ENCODE measurements around a stretch of chr2.

GRCh38 chr2:28639830-28640309 is 111.8 kb upstream of the PPP1CB start:
- PRO-cap = no peak
- RAMPAGE, long total RNA = no peak

- PRO-cap = unidirectional peak, plus-strand start at chr2:28750523; unidirectional peak, minus-strand start at chr2:28750890
- RAMPAGE, long total RNA = no peak
Observed at GRCh38 chr2:28750455-28751372, 916 bp upstream of the PPP1CB start.

DNA sequence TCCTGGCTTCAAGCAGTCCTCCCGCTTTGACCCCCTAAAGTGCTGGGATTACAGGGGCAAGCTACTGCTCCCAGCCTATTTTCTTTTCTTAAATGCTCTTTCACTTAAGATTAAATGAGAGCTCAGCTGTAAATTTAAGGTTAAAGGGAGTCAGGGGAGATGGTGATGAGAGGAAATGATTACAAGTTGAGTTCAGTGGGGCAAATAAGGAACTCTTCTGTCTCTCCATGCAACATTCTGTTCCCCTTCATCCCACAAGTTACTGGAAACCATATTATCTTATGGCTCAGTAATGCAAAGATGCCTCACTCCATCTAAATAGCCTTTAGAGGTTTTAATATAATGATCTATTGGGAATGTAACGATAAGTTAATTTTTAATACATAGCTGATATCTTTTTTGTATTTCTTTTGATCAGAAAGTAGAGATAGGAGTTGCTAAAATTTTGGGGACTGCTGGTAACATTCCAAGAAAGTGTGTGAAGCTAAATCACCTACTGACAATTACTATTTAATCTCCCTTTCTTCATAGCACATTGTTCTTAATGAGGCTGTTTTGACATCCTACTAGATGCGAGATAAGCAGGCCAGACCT is 24.1 kb downstream of the PPP1CB start:
- PRO-cap = no peak
- RAMPAGE, long total RNA = no peak

- PRO-cap = no peak
- RAMPAGE, long total RNA = no peak
Observed at GRCh38 chr2:28956295-28956833, 24.7 kb upstream of the TOGARAM2 start.

DNA sequence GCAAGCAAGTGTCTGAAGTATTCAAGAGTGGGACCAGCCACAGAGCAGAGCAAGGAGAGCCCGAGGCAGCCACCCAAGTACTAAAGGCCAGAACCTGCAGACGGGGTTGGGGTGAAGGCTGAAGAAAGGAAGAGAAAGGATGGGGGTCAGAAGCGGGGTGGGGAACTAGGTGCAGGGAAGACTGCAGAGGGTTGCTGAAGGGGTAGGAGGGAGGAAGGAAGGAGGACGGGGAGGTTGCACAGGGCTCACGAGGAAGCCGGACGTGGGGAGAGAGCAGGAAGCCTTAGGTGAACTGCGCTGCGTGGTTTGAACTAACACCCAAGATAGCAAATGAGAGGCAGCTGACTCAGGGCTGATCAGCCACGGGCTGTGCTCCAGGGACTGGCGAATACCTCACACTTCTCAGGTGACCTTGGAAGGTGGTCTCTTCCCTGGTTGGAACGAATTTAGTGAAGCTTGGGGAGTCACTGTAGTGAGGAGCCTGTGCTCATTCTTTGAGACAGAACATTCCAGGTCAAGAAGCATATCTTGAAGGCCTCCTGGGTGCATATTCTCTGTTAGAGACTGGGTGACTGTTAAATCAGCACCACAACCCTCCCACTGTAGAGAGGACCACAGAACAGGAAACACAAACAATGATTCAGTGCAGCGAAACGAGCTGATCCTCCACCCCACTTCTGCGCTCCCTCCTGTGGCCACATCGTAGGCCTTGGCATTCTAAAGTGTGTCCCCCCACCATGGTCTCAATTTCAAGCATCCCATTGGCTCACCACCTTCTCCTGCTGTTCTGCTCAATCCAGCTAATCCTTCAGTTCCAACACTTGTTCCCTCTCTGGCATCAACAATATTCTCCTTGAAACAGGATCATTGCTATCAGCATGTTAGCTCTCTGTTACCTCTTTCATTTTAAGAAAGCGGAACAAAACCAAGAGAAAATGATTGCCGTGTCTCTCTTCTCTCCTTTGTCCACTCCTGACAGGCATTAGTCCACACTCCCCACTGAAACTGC is 33.8 kb downstream of the TOGARAM2 start:
- PRO-cap = no peak
- RAMPAGE, long total RNA = no peak

GRCh38 chr2:29318204-29318439 is 202.9 kb downstream of the CLIP4 start:
- PRO-cap = no peak
- RAMPAGE, long total RNA = no peak

- PRO-cap = no peak
- RAMPAGE, long total RNA = no peak
Observed at GRCh38 chr2:30202079-30202574, 29.2 kb upstream of the LBH start.

- PRO-cap = bidirectional peak, plus-strand start at chr2:30232180, minus-strand start at chr2:30231994; bidirectional peak, plus-strand start at chr2:30232406, minus-strand start at chr2:30232316
- RAMPAGE, long total RNA = start-site peak on the plus strand at chr2:30232364-30232434, 13 reads
Observed at GRCh38 chr2:30231612-30232650, 597 bp downstream of the LBH start.

GRCh38 chr2:30348049-30348701 is 98.9 kb upstream of the LCLAT1 start:
- PRO-cap = no peak
- RAMPAGE, long total RNA = no peak

- PRO-cap = no peak
- RAMPAGE, long total RNA = no peak
Observed at GRCh38 chr2:30417157-30417855, 29.7 kb upstream of the LCLAT1 start.

DNA sequence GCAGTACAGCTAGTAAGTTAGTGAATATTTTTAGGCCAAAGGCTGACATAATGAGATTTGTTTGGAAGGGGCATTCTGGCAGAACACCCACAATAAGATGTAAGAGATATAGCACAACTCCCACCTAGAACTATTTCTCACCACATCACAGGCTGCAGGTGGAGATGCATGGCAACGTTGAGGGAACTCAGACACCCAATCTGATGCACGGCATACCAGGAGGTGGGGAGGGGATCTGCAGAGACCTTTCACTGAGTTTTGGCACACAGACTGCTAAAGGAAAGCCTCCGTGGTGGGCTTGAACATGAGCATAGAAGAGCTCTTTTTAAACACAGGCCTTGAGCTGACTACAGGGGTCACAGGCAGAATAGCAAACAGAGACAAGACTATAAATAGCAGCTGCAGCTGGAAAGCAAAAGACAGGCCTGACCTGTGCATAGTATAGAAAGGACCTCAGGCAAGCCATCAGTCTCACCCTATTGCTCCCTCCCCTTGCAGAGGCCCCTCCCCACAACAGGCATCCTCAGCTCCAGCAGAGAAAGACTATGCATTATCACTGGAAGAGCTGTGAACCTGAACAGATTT is 25.5 kb upstream of the LCLAT1 start:
- PRO-cap = no peak
- RAMPAGE, long total RNA = no peak

DNA sequence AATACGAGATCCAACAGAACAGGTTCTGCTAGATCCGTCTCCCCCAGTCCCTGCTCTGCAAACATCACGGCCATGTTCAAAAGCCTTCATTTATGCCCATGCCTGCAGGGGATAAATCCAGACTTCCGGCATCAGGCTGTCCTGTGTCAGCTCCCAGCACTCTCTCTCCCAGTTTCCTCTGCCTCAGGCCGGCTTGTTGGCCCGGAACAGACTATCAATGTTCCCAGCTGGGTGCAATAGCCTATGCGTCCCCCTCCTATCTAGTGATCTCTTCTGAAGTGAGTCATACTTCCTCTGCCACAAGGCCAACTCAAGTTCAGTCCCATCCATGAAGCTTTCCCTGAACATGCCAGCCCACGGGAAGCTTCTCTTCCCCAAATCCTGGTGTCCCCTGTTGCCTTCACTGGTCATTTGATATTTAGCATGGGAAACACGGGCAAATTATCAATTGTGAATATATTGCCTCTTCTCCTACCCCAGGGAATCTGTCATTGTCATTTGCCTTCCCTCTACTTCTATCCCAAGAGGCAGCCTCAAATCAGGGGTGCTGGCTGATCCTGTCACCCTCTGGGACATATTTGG is 51.1 kb downstream of the CAPN13 start:
- PRO-cap = no peak
- RAMPAGE, long total RNA = no peak

DNA sequence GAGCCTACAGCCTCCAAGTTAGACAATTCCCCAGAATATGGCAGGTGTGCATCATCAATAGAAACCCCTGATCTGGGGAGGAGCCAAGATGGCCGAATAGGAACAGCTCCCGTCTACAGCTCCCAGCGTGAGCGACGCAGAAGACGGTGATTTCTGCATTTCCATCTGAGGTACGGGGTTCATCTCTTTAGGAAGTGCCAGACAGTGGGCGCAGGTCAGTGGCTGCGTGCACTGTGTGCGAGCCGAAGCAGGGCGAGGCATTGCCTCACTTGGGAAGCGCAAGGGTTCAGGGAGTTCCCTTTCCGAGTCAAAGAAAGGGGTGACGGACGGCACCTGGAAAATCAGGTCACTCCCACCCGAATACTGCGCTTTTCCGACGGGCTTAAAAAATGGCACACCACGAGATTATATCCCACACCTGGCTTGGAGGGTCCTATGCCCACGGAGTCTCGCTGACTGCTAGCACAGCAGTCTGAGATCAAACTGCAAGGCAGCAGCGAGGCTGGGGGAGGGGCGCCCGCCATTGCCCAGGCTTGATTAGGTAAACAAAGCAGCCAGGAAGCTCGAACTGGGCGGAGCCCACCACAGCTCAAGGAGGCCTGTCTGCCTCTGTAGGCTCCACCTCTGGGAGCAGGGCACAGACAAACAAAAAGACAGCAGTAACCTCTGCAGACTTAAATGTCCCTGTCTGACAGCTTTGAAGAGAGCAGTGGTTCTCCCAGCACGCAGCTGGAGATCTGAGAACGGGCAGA is 97.1 kb upstream of the CAPN13 start:
- PRO-cap = no peak
- RAMPAGE, long total RNA = no peak

- PRO-cap = no peak
- RAMPAGE, long total RNA = no peak
Observed at GRCh38 chr2:30979859-30980425, 158.3 kb downstream of the GALNT14 start.

DNA sequence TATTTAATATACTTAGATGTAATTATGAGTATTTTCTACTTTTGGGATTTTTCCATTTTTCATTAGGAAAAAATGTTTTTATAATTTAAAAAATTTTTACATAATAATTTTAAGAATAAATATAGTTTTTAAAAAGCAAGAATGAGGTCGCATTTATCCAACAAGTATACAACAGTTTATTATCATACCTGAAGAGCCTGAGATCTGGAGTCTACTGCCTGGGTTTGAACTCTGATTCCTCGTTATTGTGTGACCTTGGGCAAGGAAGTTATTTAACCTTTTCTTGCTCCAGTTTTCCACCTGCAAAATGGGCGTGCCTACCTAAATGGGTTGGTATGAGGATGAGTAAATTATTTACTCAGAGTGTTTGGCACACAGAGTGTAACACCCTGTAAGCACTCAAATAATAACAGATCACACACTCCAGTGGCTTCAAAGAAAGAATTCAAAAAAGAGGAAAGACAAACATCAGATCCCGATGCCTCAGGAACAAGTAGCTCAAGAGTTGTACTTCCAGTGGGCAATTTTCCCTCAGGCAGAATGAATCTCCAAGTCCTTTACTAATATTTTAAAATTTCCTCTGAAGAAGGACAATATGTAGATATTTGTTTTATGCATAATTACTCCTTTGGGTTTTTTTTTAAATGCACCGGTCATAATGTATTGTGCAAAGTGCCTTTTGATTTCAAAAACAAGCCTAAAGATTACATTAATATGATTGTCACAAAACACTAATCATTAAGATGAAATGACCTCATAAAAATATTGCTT is 2.4 kb downstream of the SRD5A2 start:
- PRO-cap = no peak
- RAMPAGE, long total RNA = no peak

GRCh38 chr2:31879026-31880070 is 131.5 kb downstream of the MEMO1 start:
- PRO-cap = no peak
- RAMPAGE, long total RNA = no peak

DNA sequence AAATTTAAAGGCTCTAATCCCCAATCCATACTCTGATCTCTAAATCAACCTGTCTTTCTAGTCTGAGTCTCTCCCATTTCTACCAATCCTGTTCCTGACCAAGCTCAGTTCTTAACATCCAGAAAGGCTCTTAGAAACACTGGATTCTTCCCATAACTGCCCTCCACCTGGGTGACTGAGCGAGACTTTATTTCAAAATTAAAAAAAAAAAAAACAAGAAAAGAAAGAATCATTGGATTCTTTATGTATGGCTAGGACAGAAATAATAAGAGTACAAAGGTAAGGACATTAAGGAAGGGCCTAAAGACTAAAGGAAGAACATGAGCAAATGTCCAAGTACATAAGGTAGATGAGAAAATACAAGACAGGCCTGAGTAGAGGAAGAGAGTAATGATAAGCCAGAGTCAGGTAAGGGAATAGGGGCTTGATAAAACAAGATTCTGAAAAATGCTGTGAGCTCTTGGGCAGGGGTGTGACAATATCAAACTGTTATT is 76.5 kb downstream of the MEMO1 start:
- PRO-cap = no peak
- RAMPAGE, long total RNA = no peak

- PRO-cap = no peak
- RAMPAGE, long total RNA = start-site peak on the minus strand at chr2:31999074-31999118, 10 reads; start-site peak on the minus strand at chr2:31999262-31999452, 9 reads
Observed at GRCh38 chr2:31998869-31999928, 11.6 kb downstream of the MEMO1 start.

DNA sequence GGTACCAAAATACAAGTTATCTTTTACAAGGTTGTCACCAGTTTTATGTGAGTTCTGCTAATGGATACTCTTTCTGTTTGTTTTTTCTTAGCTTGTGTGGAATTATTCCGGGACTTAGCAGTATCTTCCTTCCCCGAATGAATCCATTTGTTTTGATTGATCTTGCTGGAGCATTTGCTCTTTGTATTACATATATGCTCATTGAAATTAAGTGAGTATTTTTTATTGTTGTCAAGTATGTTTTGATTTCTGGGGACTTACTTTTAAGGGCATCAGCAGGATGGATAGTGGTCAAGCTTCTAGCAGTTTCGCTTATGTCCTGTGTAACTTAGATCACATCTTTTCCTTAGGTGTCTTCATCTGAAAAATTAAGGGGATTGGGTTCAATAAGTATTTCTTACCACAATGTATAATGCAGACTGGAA is 32.0 kb downstream of the SLC30A6 start:
- PRO-cap = no peak
- RAMPAGE, long total RNA = no peak

- PRO-cap = no peak
- RAMPAGE, long total RNA = no peak
Observed at GRCh38 chr2:32306283-32307018, 28.7 kb downstream of the YIPF4 start.